Skeletal muscle satellite cell (primary cell): Measurements from ENCODE around the gene ZNF217.

DNA sequence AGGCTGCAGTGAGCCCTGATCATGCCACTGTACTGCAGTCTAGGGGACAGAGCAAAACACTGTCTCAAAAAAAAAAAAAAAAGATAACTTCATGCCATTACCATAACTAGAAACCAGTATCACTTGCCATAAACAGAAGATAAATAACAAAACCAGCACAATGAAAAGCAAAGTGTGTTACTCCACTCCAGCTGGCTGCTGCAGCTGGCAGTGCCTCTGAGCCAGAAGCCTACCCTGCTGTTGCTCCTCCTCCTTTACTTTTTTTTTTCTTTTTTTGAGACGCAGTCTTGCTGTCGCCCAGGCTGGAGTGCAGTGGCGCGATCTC lies 26.0 kb downstream of the ATP9A start:
- CAGE, long polyA plus RNA: no peak

- CAGE, long polyA plus RNA: no peak
Measured at GRCh38 chr20:51751979-51752888, 16.0 kb downstream of the ATP9A start.

DNA sequence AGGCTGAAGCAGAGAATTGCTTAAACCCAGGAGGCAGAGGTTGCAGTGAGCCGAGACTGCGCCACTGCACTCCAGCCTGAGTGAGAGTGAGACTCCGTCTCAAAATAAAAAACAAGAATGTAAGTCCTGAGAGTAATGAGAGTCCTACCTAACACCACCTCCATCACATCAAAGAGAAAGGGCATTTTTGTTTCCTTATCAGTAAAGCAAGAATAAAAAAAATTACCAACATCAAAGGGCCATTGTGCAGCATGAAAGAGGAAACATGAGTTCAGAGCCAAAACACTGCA lies 7.3 kb downstream of the ATP9A start:
- CAGE, long polyA plus RNA: no peak

- CAGE, long polyA plus RNA: no peak
Measured at GRCh38 chr20:51768766-51769185, 586 bp upstream of the ATP9A start.

DNA sequence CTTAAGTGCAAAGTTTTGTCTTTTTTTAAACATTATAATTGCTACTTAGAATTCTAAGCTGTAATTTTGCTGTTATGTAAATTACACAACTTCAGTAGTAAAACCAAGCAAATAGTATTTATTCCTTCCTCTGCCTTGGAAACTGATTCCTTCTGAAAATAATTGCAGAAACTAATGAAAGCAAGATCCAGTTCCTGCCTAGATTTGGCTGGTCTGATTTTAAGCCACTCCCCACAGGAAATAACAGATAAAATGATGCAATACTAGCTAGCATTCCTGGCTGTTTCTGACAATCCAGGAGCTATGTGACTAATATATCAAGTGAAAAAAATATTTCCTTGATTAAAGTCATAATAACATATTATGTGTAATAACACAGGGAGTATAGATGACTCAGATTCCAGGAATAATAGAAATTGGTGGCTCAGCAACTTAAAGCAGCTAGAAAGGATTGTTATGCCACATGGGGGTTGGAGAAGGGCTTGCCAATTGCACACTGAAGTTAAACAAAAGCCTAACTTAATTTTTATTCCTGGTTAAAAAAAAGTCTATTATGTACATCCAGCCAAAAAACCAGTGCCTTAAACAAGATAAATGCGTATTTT lies 182.7 kb upstream of the SALL4 start:
- CAGE, long polyA plus RNA: no peak

DNA sequence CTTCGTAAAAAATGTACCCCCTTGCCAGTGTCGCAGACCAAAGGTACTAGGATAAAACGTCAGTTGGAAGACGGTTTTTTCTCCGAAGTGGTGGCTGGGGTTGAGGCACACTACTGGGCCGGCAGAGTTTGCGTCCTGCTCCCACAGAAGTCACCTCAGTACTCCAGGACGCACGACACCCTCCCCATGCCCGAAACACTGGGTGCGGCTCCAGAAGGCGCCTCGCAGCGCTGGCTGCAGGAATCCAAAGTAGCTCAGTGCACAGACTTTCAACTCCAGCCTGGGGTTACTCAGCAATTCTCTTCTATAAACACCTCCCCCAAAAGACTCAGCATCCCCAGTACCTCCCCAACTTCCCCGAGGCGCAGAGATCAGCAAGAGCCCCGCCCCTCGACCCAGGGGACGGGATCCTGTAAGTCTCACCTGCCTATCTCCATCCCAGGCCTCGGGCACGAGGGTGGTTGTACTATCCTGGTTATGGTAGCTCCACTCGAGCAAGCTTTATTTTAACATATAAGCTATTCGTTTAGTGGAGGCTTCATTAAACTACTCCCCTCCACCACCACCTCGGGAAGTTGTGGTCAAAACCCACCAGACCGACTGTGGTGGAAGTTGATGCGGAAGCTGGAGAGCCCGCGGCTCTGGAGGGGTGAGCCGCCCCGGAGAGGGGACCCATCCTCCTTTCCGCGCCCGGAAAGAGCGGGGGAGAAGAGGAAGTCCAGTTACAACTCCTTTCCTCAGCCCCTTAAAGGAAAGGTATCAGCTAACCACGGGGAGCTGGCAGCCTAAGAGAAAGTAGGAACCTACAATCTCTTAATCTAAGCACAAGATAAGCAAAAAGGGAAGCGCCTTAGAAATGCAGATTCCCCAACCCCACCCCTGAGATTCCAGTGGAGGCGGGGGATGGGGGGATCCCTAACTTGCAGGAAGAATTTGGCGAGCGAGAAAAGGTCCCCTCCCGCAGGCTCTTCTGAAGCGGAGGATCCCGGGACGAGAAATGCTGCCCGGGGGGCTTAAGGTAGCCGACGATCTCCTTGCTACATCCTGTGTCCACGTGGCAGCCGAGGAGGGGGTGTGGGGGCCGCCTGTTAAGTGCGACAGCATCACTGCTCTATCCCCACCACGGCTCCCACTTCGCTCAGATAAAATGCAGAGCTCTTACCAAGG lies 87.8 kb downstream of the ZFP64 start:
- CAGE, long polyA plus RNA: no peak

DNA sequence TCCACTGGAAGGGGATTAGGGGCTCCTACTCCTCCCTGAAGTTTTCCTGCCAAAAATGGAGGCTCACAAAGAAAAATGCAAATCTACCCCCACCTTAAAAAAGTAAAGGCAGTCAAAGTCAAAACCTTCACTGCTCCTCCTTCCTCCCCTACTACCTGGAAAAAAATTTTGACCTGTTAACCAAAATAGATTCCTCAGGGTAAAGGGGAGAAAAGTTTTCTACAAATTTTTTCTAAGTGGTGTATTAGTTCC lies 2.8 kb downstream of the ZNF217 start:
- CAGE, long polyA plus RNA: no peak

- CAGE, long polyA plus RNA: no peak
Measured at GRCh38 chr20:53593692-53594419, at the start of gene ZNF217. TSS of gene ZNF217 (minus strand) at chr20:53593839.

DNA sequence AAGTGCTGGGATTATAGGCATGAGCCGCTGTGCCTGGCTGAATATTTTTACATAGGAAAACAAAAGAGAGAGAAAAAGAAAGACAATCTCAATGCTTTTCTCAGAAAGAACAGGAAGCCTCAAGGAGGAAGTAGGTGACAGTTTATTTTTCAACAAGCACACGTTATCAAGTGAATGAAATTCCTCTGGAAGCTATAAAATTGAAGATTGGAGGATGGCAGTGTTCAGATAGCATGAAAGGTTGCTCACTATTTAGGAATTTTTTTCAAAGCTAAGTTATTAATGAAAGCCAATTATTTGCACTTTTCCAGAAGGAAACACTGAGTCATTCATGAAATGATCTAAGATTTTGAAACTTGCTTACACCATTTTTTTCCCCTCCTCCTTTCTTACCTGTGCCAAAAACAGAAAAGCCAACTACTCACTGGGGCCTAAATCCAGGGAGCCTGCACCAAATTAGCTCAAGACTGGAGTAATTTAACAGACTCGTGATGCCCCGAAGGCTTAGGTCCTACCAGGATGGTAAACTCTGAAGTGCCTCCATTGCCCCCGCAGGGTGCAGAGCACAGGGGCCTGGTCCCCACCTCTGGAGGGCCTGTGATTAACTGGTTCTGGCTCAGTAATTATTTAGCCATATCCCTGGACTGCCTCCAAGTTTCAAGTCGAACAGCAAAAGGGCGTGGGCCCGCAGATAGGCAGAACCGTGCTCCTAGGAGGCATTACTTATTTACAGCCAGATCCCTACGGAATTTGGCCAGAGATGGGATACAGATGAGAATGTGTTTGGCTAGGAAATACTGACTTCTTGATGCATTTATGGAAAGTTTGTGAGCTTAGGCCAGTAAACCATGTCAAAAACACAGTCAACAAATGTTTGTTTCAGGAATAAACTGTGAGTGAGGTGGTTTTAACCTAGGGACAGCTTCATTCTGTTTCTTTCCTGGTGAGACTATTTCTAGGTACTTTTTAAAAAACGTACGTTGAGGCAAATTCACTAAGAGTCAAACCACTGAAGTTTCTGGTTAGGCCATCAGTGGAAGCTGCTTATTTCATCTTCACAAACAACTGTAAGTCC lies 28.1 kb upstream of the ZNF217 start:
- CAGE, long polyA plus RNA: no peak

GRCh38 chr20:53622477-53623047 lies 28.9 kb upstream of the ZNF217 start:
- CAGE, long polyA plus RNA: no peak

DNA sequence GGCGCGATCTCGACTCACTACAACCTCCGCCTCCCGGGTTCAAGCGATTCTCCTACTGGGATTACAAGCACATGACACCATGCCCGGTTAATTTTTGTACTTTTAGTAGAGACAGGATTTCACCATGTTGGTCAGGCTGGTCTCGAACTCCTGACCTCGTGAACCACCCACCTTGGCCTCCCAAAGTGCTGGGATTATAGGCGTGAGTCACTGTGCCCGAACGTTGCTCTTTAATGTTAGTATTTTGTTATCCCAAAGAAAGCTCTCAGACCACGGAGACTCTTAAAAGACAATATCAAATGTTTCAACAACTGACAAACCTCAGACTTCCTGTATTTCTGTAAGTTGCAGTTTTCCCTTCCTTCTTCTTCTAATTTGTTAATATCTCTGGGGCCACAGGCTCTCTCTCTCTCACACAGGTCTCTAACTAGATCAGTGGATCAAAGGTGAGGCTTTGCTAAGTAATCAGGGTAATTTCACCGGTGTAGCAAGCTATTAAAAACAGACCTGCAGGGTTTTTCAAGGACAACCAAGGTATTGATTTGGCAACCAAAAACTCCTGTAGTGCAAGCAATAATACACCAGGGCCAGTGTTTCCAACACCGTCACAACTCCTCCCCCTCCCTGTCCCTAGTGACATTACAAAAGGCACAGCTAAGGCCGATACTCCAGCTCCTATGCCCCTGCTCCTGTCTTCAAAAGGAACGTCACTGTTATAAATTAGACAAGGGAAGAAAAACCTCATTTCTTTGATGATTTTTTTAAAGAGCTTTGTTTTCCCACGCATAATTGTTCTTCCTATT lies 48.9 kb upstream of the ZNF217 start:
- CAGE, long polyA plus RNA: no peak

- CAGE, long polyA plus RNA: no peak
Measured at GRCh38 chr20:53643137-53643597, 49.5 kb upstream of the ZNF217 start.

DNA sequence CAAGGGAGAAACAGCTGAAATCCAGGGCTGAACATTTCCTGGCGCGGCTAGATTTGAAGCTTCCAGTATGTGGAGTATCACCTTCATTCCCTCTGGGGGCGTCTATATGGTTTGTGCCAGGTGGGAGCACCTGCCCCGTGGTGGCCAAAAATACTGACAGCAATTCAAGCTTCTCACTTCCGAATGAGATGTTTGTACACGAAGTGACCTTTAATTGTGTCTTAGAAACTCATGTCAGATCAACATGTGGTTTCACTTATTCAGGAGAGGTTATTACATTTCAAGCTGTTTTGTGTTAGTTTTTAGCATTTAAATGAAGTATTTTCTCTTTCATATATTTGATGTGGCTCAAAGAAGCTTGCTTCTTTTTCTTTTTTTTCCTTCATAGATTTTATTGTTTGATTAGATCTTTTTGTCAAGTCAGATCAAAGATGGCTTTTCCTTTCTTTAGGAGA lies 67.4 kb upstream of the ZNF217 start:
- CAGE, long polyA plus RNA: no peak

DNA sequence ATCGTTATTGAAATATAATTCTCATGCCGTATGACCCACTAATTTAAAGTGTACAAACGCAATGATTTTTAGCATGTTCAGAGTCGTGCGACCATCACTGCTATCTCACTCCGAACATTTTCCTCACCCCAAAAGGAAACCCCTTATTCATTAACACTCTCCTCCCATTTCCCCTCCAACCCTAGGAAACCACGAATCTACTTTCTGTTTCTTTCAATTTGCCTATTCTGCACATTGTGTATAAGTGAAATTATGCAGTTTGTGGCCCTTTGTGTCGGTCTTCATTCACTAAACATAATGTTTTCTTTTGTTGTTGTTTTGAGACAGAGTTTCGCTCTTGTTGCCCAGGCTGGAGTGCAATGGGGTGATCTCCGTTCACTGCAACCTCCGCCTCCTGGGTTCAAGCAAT lies 99.6 kb upstream of the ZNF217 start:
- CAGE, long polyA plus RNA: no peak

DNA sequence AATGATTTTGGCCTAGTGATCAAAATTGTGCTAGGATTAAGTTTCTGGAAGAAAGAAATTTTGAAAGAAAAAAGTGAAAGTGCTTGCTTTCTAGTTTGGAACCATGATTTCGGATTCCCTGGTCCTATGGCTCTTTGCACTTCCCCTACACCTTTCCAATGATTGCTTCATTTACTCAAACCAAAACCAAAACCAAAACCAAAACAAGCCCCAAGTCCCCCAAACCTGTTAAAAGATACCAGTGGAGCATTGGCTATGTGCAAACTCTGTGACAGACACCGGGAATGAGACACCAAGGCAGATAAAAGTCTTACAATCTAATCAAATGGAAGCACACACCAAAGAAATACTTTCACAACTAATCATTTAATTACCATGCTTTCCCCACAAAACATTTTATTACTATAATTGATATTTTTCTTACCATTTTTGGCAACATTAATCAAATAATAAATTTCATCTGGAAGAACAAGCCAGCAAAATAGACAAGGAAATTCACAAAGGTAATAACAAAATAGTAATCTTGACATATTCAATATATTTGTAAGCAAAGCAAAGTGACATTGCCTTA lies 174.0 kb upstream of the ZNF217 start:
- CAGE, long polyA plus RNA: no peak

DNA sequence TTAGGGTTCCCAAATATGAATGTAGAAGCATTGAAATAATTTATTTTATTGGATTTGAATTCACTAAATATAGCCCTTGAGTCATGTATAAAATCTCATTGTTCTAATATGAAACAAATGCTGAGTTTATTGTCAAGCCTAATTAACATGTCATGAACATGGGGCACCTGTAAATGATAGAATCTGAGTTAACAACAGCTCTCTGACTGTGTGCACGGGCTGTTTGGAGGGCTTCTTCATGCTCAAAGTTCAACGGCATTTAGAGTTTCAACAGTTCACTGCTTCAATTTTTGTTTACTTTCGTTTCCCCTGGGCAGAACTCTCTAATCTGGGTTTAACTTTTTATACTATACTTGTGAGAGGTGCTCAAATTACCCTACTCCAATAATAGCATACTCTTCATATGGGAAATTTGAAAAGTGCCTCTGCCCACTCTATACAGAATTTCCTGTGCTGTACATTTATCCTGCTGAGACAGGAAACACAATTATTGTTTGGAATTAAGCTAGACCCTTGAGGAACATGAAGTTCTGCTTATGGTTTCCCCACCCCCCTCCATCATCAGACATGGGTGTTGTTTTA lies 236.4 kb upstream of the ZNF217 start:
- CAGE, long polyA plus RNA: no peak

DNA sequence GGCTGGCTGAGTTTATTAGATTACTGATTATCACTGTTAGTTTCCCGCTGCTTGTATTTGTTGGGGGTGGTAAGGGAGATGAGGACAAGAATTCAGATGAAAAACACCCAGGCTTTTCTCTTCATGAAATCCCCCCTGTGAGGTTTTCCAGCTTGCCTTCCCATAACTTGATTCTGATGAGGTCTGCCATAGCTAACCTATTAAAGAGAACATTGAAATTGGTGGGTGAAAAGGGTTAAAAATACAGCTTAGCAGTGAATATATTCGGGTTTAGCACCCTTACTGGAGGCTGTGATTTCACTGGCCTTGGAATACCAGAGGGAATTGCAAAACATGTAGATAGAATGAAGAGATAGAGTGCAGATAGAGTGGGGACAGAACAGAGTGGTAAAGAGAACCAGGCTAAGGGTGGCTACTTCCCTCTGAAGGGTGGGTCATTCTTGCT lies 203.8 kb downstream of the BCAS1 start:
- CAGE, long polyA plus RNA: no peak

DNA sequence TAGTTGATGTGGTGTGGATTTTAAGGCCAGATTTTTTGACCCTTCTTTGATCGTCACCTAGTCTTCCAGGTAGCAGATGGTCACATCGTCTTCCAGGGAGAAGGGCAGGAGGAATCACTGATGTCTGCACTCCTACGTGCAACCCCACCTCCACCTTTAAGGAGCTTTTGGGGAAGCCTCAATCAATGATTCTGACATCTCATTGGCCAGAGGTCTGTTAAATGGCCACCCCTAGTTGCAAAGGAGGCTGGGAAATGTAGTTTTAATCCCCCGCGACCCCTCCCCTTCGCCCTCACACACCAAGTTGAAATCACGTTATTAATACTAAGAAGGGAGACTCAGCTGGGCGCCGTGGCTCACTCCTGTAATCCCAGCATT lies 151.5 kb downstream of the BCAS1 start:
- CAGE, long polyA plus RNA: no peak

GRCh38 chr20:54221509-54221881 lies 13.6 kb downstream of the PFDN4 start:
- CAGE, long polyA plus RNA: no peak

DNA sequence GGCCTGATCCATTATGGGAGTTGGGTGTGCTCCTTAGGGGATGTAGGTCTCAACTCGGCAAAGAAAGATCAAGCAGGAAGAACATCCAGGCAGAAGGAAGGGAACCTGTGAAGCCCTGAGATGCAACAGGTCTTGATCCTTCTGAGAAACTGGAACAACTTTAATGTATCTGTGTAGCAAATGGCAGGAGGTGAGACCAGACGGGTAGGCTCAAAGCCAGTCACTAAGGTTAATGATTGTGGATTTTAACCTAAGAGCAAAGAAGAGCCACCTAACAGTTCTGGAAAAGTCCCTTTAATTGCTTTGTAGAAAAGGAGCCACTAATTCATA lies 326.4 kb downstream of the CBLN4 start:
- CAGE, long polyA plus RNA: no peak